Myometrial cell (primary cell): ENCODE measurements around a stretch of chr11.

DNA sequence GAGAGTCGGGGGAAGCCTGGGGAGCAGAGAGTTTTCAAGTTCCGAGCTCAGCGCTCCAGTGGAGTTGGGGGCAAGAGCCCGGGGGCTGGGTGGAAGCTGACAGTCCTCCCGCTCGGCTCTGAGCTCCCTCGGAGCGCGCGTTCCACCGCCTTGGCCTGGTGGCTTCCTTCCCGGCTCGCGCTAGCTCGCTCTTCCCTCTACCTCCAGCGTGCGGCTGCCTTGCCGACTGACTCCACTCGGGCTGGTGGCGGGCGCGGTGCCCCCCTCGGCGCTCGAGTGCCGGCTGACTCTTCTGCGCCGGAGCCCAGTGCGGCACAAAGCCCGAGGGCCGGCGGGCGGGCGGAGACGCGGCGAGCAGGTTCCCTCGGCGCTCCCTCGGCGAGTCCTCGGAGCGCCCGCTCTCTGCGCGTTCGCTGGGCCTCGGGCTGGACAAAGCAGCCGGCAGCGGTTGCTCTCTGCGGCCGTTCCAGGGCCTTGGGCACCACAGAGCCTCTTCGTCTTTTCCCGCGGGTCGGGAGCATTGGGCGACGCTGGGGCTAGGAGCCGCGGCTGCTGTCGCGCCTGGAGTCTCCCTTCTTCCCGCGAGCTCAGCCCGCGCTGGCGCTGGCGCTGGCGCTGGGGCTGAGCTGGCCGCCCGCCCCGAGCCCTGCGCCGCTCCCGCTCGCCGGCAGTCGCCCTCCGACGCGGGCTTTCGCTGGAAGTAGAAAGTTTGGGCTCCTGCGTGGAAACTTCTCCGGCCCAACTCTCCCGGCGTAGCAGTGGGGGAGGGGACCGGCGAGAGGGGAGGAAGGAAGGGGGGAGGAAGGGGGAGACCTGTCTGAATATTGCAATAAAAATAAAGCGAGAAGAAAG lies 932 bp downstream of the PAX6 start:
- RAMPAGE, long total RNA = no peak

GRCh38 chr11:31812769-31813862 lies 2.0 kb upstream of the PAX6 start:
- RAMPAGE, long total RNA = no peak

DNA sequence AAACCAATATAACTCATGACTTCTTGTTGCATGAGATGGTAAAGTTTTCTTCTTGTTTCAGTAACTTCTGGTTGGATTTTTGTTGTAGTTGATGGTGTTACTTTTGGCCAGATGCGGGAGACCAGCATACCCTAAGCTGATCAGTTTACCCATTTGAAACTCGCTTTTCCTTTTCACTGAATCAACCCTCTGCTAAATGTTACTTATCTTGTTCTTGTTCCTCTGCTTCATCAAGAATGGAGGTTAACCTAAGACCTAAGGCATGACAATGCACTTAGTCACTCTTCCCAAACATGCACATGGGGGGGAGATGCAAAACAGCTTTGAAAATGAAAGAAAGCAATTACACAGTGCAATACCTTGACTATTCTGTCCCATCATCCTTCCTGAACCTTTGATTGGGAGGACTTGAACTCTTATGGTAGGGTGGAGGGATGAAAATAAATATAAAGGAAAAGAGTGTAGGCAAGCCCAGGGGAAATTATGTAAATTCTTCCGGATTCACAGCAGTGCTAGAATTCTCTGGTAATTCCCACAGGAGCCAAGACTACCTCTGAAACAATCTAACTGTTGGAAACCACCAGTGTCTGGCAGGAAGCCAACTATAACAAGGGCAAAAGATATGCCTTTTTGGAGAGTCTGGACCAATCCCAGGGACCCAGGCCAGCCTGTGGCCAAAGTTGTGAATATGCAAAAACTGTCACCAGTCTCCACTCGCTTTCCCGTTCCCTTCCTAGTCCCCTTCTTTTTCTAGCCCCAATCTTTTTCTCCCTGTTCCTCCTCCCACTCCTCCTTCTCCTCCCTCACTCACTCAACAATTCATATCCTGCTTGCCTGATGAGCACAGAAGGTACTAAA lies 2.7 kb upstream of the RCN1 start:
- RAMPAGE, long total RNA = no peak

GRCh38 chr11:32433498-32434293 lies 1.6 kb downstream of the WT1 start:
- RAMPAGE, long total RNA = no peak

DNA sequence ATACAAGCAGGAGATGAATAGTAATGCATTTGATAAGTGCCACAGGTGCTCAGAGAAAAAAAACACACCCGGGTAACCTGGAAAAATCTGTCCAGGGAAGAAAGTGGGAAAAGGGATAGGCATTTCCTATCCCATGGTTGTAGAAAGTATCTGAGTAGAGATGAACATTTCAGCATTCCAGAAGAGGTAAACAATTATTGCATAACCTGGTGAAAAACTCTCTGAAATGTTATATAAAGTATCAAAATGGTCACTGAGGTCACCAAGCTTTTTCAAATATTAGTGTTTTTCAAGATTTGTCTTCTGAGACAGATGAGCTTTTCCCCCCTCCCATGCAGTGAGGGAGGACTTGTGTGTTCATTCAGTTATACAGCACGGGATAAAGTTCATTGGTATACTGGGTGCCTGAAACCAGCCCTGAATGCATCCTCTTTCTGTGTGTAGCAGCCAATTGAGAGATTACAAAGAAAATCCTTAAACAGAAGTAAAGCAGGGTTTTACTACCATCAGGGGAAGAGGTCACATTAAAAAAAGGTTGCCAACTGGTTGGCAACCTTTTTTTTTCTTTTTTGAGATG lies 1.9 kb upstream of the DEPDC7 start:
- RAMPAGE, long total RNA = no peak

DNA sequence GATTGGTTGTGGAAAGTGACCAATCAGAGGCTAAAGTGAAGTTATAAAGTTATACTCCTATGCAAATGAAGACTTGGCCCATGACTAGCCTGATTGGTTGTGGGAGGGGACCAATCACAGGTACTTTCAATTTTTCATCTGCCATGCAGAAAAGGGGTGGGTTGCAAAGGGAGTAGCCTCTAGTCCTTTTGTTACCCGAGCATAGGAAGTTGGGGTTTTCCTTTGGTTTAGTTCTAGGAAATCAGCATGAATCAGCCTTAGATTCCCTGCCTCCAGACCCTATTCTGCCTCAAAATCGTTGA lies 18.2 kb upstream of the CSTF3 start:
- RAMPAGE, long total RNA = no peak

DNA sequence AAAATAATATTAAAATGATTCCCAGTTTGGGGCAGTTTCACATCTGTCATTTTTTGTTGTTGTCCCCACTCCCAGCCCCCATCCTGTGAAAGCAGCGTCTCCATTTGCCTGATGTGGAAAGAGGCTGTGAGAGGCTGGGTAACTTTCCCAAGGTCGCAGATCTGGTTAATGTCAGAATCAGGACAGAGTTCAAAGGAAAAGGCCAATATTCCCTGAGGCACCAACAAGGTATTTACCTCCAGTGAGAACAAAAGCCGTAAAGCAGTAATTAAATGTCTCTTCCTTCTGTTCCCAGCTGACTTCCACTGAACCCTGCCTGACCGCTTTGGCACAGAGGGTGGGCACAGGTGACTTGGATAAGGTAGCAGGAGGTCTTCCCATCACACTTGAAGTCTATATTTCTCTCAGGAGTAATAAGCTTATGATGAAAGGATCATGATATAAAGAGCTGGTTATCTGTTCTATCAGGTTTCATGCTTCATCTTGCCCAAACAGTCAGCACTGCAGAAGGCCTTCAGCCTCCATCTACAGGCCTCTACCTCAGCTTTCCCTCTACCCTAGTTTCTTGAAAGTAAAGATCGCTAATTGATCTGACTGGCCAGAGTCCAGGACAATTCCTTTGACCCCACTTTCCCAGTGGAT lies 9.5 kb downstream of the C11orf91 start:
- RAMPAGE, long total RNA = no peak

DNA sequence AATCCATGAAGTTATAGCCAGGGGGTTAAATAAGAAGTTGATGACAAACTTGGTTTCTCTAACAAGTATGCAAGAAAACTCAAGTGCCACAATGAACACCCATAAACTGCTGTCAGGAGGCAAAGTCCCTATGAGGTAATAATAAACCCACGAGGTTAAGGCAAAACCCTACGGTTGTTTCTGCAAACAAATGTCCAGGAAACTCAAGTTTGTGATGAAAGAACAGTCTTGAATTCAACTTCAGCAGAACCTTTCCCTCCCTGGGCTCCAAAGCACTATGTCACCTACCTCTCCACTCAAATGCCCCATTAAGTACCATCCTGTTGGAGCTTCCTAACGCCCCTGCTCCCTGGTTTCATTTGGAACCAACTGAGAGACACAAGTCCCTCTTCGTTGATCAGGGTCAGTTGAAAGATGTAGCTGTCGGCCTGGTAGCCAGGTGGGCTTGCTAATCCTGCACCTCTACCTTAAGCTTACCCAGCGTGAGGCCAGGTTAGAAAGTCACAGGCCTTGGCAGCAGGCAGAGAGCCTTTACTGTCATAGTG lies 2.6 kb upstream of the C11orf91 start:
- RAMPAGE, long total RNA = no peak

DNA sequence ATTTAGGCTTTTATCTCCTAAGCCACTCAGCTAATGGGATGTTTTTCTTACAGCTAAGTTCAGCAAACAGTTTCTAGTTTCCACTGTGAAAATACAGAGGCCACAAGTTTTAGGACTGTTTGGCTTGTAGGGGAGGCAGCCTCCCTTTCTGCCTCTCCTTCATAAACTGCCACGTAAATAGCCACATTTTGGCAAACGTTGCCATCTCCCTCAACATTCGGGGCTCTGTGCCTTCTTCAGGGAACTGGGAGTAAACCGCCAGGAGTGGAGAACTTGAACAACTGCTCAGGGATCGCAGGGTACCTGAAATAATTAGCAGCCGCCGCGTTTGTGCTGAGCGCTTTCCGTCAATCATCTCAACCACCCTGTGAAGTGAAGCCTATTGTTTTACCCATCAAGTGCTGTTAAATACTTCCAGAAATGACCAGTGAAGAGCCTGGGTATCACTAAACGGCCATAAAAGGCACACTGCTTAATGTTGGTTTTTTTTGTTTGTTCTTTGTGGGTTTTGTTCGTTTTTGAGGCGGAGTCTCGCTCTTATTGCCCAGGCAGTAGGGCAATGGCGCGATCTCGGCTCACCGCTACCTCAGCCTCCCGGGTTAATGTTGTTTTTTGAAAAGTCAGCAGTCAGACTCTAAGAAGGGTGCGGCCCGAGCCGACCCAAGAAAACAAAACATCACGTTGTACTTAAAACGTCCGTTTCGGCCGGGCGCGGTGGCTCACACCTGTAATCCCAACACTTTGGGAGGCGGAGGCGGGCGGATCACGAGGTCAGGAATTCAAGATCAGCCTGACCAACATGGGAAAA lies 1.1 kb downstream of the CD59 start:
- RAMPAGE, long total RNA = no peak

GRCh38 chr11:33772246-33772838 lies 2.0 kb downstream of the FBXO3 start:
- RAMPAGE, long total RNA = no peak

GRCh38 chr11:34067767-34068471 lies 16.4 kb downstream of the CAPRIN1 start:
- RAMPAGE, long total RNA = no peak

GRCh38 chr11:34091665-34092404 lies 13.6 kb upstream of the NAT10 start:
- RAMPAGE, long total RNA = no peak

GRCh38 chr11:34250659-34251515 lies 106.9 kb downstream of the ABTB2 start:
- RAMPAGE, long total RNA = no peak

GRCh38 chr11:34345258-34345748 lies 12.5 kb downstream of the ABTB2 start:
- RAMPAGE, long total RNA = no peak

DNA sequence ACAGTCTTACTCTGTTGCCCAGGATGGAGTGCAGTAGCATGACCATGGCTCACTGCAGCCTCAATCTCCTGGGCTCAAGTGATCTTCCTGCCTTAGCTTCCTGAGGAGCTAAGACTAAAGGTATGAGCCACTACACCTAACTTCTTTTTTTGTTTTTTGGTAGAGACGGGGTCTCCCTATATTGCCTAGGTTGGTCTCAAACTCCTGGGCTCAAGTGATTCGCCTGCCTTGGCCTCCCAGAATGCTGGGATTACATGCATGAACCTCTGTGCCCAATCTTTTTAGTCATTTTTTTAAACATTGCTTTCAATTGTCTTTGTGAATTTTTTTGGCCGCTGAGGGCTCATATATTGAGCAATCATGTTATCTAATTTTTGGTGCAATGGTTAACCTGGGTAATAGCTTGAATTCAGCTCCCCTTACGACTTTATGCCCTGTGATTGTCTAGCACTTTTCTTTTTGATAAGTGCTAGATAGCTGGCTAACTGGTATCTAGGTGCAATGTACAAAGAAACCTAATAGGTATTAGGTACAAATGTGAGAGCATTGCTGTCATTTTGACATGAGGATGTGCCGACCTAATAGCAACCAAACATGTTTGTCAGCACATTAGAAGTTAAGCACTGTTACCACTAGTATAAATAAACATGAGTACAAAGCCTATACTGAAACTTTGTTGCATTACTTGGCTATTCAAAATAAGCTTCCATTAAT lies 35.3 kb upstream of the CAT start:
- RAMPAGE, long total RNA = no peak

DNA sequence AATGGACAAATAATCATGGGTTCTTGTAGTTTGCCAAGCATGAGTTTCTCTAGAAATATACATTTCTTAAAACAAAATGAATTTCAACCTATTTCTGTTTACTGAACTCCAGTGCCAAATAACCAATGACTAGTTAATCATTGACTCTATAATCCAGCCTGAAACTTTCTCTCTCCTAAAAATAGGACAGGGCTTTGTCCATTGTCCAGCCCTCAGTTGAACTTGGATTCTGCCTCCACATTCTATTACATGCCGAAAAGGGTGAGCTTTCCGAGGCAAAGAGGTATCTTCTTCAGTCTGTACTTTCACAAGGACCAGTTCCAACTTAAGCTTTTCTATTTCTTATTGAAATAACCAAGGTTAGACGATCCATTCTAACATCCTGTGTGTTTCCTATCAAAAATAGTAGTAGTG lies 23.2 kb upstream of the CAT start:
- RAMPAGE, long total RNA = no peak

- RAMPAGE, long total RNA = no peak
Observed at GRCh38 chr11:34435985-34436565, 2.7 kb upstream of the CAT start.

GRCh38 chr11:34495419-34496539 lies 17.8 kb downstream of the ELF5 start:
- RAMPAGE, long total RNA = no peak

GRCh38 chr11:34630612-34630974 lies 9.7 kb downstream of the EHF start:
- RAMPAGE, long total RNA = no peak

DNA sequence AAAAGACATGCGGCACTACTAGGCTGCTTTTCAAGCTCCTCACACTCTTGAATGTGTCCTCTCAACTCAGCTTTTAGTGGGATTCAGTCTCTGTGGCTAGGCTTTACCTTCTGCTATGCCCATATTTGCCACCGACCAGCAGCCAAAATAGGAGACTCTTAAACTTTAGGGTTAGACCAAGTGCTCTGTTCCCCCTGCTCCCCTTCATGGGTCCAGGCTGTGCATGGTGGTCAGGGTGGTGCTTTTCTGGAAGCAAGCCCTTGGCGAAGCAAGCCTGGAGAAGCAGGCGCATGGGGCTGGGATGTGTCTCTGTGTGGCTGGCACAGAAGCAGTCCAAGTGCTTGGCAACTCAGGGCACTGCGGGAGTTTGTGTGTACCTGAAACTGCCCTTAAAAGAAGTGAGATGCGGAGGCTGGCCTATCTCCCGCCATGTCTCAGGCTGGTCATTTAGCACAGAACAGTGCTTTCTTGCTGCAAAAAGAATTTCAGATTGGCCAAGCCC lies 16.2 kb downstream of the EHF start:
- RAMPAGE, long total RNA = no peak